ENCODE measurements around the gene UPF3A.

GRCh38 chr13:114032036-114032518 is 58.2 kb upstream of the C13orf46 start:
- PRO-cap = no peak

DNA sequence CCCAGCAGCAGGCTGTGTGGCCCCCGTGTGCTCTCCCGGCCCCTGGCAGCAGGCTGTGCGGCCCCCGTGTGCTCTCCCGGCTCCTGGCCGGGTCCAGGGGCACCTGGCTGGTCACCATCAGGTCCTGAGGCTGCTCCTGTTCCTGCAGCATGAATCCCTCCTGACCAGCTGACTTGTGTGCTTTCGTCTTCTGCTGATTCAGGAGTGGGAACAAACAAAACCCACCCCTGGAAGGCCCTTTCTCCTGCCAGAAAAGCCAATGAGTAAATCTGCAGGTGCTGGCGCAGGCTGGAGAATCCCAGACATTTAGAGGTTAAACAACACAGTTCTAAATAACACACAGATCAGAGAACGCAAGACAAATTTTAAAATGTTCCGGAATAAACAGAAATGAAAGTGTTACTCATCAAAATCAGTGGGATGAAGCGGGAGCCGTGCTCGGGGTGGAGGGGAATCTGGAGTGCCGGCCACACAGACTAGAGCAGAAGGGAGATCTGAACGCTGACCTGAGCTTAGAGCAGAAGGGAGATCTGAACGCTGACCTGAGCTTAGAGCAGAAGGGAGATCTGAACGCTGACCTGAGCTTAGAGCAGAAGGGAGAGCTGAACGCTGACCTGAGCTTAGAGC is 60.6 kb upstream of the C13orf46 start:
- PRO-cap = no peak

DNA sequence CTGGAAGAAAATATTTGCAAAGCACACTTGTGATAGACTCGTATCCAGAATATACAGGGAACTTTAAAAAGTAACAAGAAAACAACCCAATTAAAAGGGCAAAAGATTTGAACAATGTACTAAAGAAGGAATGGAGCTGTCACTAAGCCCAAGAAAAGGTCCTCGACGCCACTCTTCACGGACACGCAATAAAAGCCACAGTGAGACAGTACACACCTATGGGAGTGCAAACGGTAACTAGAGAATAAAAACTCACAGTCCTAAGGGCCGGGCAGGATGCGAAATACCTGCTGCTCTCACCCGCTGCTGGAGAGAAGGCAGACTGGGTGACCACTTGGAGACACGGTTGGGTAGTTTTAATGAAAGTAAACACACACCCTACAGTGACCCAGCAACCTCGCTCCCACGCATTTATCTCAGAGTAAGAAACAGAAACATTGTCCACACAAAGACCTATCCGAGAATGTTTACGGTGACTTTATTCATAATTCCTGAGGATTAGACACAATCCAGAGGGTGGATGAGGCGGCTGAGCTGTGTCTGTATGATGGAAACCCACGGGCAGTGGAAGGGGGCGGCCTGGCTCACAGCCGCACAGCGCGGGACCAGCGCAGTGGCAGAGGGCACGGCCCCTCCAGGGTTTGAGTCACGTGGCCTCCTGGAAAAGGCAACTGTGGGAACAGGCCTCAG is 73.4 kb upstream of the C13orf46 start:
- PRO-cap = no peak

DNA sequence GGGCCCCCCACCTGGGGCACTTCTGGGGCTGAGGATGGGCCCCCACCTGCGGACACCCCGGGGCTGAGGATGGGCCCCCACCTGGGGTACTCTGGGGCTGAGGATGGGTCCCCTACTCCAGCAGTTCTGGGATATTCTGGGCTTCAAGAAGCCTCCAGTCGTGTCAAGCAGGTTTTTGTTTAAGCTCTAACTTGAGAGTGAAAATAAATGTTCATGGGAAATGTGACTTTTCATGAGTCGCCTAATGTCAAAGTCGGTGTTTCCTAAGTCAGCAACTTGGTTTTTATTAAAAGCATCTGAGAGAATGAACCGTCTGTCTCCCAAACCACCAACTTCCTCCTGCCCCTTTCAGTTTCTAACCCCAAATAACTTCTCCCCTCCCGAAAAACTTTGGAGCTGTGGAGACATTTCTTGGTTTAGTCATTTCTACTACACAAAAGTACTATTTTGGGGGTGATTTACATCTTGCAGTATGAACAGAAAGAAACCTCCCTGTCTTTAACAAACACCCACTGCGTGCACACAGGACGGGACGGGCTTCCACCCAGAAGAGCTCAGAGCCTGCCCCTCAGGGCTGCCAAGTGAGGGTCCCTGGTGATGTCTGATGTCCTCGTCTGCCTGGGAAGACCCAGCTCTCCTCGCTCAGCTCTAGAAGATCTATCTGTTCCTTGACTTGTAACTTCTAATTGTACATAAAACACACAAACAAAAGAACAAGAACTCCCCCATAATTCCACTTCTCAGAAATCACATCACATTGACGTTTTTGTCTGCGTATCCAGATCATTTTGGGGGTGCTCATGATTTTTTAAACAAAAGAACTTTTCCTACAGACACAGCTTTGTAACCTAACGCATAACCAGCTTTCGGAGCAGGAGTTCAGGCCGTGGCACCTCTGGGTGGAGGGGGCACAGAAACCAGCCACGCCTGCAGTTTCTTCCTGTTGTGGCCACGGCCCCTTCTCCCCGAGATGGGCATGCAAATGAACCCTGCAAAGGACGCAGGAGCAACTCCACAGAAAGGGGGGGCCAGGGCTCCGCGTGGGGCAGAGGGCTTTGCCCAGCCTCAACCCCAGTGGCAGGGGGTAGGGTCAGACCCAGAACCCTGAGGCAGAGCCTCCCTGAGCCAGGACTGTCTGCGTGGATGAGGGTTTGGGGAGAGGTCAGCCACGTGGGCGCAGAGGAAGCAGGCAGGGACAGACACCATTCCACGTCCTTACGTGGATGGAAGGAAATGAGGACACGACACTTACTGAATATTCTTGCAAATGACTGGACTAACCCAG is 64.8 kb downstream of the RASA3 start:
- PRO-cap = bidirectional peak, plus-strand start at position 862 of the sequence, minus-strand start at position 684 of the sequence

DNA sequence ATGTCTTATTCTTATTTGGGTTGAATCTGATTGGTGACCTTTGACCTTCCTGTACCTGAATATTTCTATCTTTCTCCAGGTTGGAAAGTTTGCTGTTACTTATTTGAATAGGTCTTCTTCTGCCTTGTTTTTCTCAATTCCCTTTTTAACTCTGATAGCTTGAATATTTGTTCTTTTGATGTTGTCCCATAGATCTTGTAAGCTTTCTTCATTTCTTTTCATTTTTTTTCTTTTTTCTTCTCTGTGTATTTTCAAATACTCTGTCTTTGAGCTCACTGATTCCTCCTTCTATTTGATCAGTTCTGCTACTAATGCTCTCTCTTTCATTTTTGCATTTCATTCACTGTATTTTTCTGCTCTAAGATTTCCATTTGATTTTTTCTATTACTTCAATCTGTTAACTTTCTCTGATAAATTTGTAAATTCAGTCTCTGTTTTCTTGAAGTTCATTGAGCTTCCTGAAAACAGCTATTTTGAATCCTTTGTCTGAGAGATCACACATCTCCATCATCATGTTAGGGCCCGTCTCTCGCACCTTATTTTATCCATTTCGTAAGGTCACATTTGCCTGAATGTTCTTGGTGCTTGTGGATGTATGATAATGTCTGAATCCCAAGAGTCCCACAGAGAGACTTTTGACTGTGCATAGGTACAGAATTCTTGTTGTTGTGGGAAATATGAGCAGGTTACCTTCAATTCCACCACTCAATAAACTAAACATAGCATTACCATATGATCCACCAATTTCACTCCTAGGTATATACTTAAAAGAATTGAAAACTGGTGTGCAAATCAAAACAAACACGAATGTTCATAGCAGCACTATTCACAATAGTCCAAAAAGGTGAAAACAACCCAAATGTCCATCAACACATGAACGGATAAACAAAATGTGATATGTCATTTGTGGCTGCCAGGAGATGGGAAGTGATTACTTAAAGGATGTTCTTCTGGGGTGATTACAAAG is 38.6 kb downstream of the RASA3 start:
- PRO-cap = no peak

DNA sequence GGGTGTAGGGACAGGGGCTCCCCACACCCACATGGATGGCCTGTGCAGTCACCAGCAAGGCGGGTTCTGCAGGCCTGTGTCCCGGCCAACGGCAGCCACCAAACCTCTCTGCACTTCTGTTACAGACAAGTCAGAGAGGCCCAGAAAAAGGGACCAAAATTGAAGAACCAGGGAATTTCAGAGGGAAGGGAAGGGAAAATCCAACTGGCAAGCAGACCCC is 31.5 kb downstream of the RASA3 start:
- PRO-cap = no peak

DNA sequence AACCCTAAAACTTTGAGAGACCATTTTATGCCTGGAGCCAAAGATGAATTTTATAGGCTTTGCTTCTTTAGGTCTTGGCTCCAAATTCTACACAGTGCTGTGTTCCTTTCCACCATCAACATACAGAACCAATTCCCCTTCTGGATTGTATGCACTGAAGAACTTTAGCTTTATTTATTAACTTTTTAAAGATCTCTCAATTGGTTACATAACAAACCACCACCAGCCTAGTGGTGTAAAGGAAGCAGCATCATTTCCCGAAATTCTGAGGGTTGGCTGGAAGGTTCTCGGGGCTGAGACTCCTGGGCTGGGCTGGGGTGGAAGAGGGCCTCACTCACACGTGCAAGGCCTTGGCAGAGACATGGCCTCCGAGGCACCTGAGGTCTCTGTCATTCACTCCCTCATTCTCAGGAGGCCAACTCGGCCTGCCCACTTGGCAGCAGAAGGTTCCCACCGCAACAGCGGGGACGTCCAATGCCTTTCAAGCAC is 18.5 kb upstream of the RASA3 start:
- PRO-cap = bidirectional peak, plus-strand start at position 341 of the sequence, minus-strand start at position 179 of the sequence

GRCh38 chr13:114238629-114239193 is 4.0 kb downstream of the CDC16 start:
- PRO-cap = no peak

DNA sequence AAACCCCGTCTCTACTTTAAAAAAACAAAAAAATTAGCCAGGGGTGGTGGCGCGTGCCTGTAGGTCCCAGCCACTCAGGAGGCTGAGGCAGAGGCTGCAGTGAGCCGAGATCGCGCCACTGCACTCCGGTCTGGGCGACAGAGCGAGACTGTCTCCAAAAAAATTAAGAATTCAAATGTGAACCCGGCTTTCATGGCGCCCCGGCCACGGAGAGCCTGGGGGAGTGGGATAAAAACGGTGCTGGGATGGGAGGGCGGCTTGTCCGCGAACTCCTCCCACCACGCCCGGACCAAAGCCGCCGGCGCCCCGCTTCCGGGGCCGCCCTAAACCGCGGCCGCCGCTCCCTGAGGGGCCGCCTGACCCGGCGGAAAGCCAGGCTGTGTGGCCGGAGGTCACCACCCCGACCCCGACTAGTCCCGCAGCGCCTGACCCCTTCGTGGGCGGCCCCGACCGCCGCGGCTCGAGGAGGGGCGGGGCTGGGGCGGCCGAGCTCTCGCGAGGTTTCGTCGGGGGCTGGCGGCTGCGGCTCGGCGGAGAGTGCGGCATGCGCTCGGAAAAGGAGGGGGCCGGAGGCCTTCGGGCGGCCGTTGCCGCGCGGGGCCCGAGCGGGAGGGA is at the start of gene UPF3A:
UPF3A (plus strand) TSS at position 506 of the 615 bp plus-strand sequence.
- PRO-cap = bidirectional peak, plus-strand start at position 516 of the sequence, minus-strand start at position 412 of the sequence

- PRO-cap = no peak
Measured at GRCh38 chr13:114285752-114286652, 4.6 kb downstream of the UPF3A start.

Measured in pulmonary lymph node (tissue), 1 donor.